NCI-H460 (cell line): ENCODE data around the genes RAB4B, EGLN2 and HNRNPUL1.

DNA sequence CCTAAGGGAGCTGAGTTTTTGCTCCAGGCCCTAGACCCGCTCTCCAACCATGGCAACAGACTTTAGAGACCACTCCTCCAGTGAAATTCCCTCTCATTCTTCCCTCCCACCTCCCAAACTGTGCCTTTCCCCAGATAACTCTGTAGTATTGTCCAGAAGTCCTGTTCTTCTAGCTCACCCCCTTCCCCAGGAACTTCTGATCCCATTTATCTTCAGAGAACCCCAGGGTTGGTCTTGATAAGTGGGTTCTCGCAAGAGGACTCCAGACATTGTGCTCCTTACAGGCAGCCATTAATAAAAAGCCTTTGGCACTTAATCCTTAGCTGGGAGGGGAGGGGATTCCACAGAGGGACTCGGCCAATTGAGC lies 1.8 kb downstream of the LTBP4 start:
RAMPAGE:
- cytosol, long total RNA, result no peak
- long total RNA, result no peak
- nucleus, long total RNA, result no peak

GRCh38 chr19:40603390-40604466 lies 2.6 kb downstream of the LTBP4 start:
RAMPAGE:
- cytosol, long total RNA, result no peak
- long total RNA, result no peak
- nucleus, long total RNA, result no peak

DNA sequence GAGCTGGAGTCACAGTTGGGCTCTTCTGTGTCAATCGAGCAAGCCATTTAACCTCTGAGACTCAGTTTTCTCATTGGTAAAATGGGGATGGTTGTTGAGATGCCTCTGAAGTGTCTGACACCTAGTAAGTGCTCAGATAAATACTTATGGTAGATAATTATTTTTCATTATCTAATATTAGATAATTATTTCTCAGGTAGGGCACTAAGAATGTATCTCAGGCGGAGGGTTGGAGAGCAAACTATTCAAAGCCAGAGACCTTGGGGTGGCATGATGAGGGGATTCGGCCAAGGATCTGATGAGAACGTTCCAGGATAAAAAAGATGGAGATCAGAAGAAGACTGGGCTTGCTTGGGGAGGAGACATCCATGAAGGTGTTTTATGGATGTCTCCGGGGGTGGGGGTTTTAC lies 7.9 kb downstream of the LTBP4 start:
RAMPAGE:
- cytosol, long total RNA, result no peak
- long total RNA, result no peak
- nucleus, long total RNA, result no peak

DNA sequence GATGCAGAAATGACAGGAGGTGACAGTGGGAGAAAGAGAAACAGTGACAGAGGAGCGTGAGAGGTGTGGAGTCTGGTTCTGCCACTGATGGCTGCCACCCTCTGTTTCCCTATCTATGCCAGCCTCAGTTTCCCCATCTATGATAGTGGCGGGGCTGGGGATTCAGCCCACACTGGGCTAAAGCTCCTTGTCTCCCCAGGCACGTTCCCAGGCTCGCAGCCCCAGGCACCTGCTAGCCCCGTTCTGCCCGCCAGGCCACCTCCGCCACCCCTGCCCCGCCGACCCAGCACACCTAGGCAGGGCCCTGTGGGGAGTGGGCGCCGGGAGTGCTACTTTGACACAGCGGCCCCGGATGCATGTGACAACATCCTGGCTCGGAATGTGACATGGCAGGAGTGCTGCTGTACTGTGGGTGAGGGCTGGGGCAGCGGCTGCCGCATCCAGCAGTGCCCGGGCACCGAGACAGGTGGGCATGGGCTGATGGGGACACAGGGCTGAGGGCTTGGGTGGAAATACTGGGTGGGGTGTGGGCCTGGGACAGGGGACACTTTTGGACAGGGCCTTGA lies 21.1 kb downstream of the LTBP4 start:
RAMPAGE:
- cytosol, long total RNA, result no peak
- long total RNA, result no peak
- nucleus, long total RNA, result no peak

GRCh38 chr19:40663228-40663987 lies 27.0 kb downstream of the NUMBL start:
RAMPAGE:
- cytosol, long total RNA, result no peak
- long total RNA, result no peak
- nucleus, long total RNA, result no peak

DNA sequence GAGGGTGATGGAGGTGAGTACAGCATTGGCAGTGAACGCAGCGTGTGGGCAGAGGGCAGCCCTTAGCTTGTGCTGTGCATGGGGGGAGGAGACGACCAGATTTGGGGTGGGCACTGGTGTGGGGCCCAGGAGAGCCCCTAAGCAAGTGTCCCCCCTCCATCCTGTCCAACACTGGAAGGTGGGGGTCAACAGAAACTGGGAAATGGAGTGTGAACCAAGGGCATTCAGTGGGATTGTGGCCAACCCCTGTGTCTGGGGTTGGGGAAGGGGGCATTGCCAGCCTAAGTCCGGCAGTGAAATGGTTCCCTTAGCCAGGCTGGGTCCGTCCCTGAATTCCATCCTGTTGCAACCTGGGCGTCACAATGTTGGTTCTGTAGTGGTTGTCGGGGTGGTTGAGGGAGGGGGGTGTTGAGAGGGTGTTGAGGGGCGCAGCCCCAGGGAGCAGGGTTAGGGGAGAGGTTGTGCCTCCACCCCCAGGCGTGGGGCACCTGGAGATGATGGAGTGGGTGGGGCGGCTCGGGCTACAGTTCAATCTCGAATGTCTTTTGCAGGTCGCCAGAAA lies 23.4 kb downstream of the NUMBL start:
RAMPAGE:
- cytosol, long total RNA, result no peak
- long total RNA, result no peak
- nucleus, long total RNA, result no peak

DNA sequence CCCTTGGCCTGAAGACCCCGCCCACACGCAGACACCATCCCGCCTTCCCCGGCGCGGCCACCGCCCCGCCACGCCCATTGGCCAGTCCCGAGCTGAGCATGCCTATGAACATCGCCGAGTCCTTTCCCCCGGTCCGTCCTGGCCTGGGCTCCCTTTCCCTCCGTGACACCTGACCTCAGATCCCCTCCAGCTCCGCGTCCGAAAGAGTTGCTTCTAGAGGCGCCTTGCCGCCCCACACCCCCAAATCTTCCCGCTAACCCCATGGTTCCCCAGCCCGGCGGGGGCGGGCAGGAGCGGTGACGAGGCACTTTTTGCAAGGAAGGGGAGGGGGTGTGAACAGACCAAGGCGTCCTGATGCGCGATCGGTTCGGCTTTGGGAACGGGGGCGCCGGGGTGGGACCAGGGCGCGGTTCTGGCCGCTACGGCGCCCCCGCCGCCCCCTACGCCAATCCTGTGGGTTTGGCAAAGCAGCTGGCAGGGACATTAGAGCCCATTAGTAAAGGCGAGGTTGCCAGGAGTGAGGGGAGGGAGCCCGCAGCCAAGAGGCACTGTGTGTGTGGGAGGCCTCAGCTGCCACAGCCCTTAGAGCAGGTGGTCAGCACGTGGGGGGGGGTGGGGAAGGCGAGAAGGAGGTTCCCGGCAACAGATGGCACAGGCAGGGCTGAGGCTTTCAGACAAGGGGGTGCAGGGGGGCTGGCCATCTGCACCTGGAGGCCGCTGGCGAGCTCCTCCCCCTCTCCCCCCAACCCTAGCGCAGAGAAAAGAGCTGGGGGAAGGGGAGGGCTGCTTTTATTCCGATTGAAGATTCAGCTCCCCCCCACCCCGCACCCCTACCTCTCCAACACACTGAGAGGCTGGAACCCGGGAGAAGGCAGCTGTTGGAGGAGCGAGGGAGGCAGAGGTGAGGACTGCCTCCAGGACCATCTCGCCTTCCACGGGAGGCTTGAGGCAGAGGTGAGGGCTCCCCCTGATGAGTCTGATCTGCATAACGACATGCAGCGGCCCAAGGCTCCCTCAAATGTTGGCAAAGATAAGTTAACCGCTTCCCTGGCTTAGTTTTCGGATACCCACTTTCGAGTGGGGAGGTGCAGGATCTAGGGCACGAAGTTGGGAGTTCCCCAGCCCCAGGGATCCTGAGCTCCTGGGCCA lies 681 bp upstream of the NUMBL start:
RAMPAGE:
- cytosol, long total RNA, result no peak
- long total RNA, result no peak
- nucleus, long total RNA, result no peak

RAMPAGE:
- cytosol, long total RNA, result no peak
- long total RNA, result no peak
- nucleus, long total RNA, result no peak
Measured at GRCh38 chr19:40705221-40705732, 11.4 kb downstream of the COQ8B start.

RAMPAGE:
- cytosol, long total RNA, result no peak
- long total RNA, result no peak
- nucleus, long total RNA, result no peak
Measured at GRCh38 chr19:40739978-40740660, 10.2 kb downstream of the ACTMAP start.

RAMPAGE:
- cytosol, long total RNA, result start-site peak on the plus strand at chr19:40778221-40778298, 13 and 16 reads in 2 replicates
- long total RNA, result no peak
- nucleus, long total RNA, result no peak
Measured at GRCh38 chr19:40778132-40779307, at the start of gene RAB4B. Gene RAB4B (plus strand): TSS chr19:40778247.

GRCh38 chr19:40798480-40799347 lies at the start of gene EGLN2:
Gene EGLN2 (plus strand): TSS chr19:40799191.
RAMPAGE:
- cytosol, long total RNA, result no peak
- long total RNA, result no peak
- nucleus, long total RNA, result no peak

DNA sequence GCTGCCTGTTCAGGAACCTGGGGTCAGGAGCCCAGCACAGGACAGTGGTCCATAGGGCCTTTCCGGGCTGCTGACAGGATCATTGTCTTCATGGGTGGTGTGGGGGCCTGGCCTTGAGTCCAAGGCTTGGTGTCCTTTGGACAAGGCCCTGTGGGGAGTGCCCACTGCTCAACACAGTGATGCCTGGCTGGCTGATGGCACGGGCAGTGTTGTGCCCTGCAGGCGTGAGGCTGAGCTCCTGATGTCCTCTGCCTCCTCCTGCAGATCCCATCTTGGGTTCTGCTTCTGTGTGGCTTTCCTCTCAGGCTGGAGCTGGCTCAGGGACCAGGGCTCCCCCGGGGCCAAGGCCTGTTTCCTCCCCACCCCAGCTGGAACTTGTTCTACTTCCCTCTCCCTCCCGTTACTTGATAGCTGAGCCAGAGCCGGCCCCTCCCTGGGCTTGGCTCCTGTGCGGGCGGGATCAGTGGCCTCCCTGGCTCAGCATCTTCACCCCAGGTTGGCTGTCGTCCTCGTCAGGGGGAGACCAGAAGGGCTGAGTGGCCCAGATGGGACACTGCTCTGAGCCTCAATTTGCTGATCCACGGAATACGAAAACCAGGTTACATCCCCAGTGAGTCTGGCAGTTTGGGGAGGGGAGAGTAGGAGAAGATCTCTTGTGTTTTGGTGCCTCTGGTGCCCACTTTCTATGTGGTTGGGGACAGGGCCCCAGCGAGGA lies 3.8 kb downstream of the EGLN2 start:
RAMPAGE:
- cytosol, long total RNA, result no peak
- long total RNA, result no peak
- nucleus, long total RNA, result no peak

RAMPAGE:
- cytosol, long total RNA, result no peak
- long total RNA, result no peak
- nucleus, long total RNA, result no peak
Measured at GRCh38 chr19:40811459-40812515, 12.8 kb downstream of the EGLN2 start.

GRCh38 chr19:40833783-40834044 lies 16.5 kb downstream of the CYP2A6 start:
RAMPAGE:
- cytosol, long total RNA, result no peak
- long total RNA, result no peak
- nucleus, long total RNA, result no peak

DNA sequence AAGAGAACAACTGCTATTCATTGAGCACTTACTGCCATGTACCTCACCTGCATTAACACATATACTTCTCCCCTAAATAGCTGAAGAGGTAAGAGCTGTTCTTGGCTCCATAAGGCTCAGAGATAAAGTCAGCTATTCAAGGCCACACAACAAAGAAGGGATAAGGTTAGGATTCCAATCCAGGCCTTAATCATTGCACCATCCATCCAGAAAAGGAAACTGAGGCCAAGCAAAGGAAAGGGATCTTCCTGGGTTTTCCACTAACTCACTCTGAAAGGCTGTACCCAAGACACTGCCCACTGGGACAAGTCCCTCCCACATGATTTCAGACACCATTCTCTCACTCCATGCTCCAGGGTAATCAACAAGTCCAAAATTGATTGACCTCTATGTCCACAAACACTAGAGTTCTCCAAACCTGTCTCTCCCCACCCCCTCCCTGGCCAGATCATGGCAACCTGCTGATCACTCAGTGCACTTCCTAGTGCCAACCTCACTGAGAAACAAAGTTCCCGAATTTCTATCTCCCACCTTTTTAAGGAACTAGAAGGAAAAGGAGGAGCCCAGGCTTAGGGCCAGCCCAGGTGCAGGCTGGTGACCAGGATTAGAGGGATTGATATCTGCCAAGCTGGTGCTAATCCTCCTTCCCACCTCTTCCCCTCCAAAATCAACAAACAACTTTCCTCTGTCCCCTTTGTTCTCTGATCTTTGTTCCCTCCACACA lies 2.5 kb upstream of the CYP2A13 start:
RAMPAGE:
- cytosol, long total RNA, result no peak
- long total RNA, result no peak
- nucleus, long total RNA, result no peak

GRCh38 chr19:41264276-41264649 lies at the start of gene HNRNPUL1:
Gene HNRNPUL1 (plus strand): TSS chr19:41264372.
RAMPAGE:
- cytosol, long total RNA, result no peak
- long total RNA, result start-site peak on the plus strand at chr19:41264362-41264448, 28 and 219 reads in 2 replicates
- nucleus, long total RNA, result start-site peak on the plus strand at chr19:41264338-41264438, 165 and 36 reads in 2 replicates

RAMPAGE:
- cytosol, long total RNA, result no peak
- long total RNA, result no peak
- nucleus, long total RNA, result no peak
Measured at GRCh38 chr19:41271732-41272252, 7.6 kb downstream of the HNRNPUL1 start.

GRCh38 chr19:41304472-41305137 lies 5.4 kb upstream of the CCDC97 start:
RAMPAGE:
- cytosol, long total RNA, result no peak
- long total RNA, result no peak
- nucleus, long total RNA, result no peak

GRCh38 chr19:41305427-41306022 lies 4.4 kb upstream of the CCDC97 start:
RAMPAGE:
- cytosol, long total RNA, result no peak
- long total RNA, result no peak
- nucleus, long total RNA, result no peak

RAMPAGE:
- cytosol, long total RNA, result no peak
- long total RNA, result no peak
- nucleus, long total RNA, result no peak
Measured at GRCh38 chr19:41315933-41316593, 6.1 kb downstream of the CCDC97 start.